Body of pancreas (tissue), 2 donors: ENCODE data around the genes GOLGA6L26, MAGEL2 and ATP10A.

DNA sequence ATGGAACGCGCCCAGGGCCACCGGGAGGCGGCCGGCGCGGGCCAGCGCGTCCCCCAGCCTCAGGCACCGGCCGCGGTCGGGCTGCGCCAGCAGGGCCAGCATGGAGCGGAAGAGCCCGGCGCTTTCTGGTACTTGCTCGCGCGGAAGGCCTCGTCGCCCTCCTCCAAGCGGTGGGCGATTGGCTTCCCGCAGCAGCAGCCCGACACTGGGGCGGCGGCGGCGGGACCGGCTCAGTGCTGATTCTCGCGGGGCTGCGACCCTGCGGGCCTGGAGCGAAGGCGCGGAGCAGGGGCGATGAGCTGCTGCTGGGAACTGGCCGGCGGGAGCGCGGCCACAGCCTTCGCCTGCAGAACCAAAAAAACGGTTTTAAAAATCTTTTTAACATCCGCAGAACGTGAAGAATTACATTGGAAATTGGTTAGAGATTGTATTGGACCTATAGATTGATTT, 95.3 kb downstream of the POTEB3 start:
- PRO-cap: no peak
- RAMPAGE, long total RNA, 2 experiments: no peak in any of the 2 experiments

- PRO-cap: no peak
- RAMPAGE, long total RNA, 2 experiments: no peak in any of the 2 experiments
Observed at GRCh38 chr15:22250682-22251317, 156.5 kb downstream of the OR4N4 start.

- PRO-cap: no peak
- RAMPAGE, long total RNA, 2 experiments: no peak in any of the 2 experiments
Observed at GRCh38 chr15:22714334-22714970, 72.0 kb upstream of the NIPA1 start.

DNA sequence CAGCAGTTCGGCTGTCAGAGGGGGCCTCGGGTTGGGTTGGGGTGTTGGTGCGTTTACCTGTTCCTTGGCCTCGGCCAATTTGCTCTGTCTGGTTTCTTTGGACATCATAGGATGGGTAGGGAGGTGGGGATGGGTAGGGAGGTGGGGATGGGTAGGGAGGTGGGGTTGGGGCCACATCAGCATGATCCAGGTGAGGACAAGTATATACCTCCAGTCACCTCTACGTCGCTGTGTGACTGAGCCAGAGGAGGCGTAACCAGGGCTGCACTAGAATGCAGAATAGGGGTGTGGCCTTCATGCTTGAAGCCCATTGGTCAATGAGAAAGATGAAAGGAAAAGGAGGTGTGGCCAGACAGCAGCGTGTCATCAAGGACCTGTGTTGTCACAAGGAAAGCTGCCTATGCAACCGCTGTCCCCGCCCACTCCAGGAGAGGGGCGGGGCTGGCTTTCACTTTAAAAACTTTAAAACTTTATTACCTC, at the start of gene GOLGA6L26:
GOLGA6L26 (minus strand) TSS at position 238 of the 480 bp plus-strand sequence.
- PRO-cap: no peak
- RAMPAGE, long total RNA, 2 experiments: no peak in any of the 2 experiments

- PRO-cap: unidirectional peak, minus-strand start at chr15:23647856
- RAMPAGE, long total RNA, 2 experiments: no peak in any of the 2 experiments
Observed at GRCh38 chr15:23647436-23648468, at the start of gene MAGEL2. MAGEL2 (minus strand) TSS chr15:23647867.

DNA sequence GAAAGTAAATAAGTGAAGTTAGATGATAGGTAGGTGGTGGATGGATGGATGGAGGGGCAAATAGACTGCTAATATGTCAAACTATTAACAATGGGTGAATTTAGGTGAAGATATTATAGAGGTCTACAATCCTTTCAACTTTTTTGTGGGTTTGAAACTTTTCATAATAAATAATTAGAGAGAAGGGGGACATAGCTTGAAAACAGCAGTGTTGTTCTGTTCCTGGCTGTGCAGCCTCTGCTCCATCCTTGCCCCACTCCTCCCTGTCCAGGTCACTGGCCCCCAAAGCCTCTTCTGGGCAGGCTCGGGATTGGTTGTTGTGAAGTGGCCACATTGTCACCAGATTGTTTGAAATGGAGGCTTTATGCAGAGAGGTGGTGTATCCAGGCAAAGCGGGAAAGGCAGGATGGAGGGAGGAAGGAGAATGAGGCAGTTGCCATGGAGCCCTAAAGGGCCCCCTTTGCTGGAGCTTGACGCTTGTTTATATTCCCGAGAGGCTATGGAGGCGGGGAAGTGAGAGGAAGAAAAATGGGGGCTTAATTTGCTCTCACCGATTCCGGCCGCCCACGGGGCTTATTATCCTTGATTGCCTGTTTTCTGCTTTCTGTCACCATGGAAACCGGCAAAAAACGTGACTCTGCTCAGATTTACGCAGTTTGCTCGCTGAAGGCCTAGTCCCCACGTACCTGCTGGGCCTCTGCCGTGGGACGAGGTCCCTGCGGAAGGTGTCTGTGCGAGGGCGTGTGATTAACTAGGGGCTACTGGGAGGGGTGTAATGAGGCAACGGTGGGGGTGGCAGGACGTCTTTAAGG, 110.5 kb upstream of the NDN start:
- PRO-cap: no peak
- RAMPAGE, long total RNA, 2 experiments: no peak in any of the 2 experiments

- PRO-cap: no peak
- RAMPAGE, long total RNA, 2 experiments: no peak in any of the 2 experiments
Observed at GRCh38 chr15:23840110-23840510, 153.0 kb upstream of the NDN start.

GRCh38 chr15:23856898-23857398, 169.8 kb upstream of the NDN start:
- PRO-cap: no peak
- RAMPAGE, long total RNA, 2 experiments: no peak in any of the 2 experiments

GRCh38 chr15:24477256-24477938, 198.2 kb upstream of the NPAP1 start:
- PRO-cap: no peak
- RAMPAGE, long total RNA, 2 experiments: no peak in any of the 2 experiments

DNA sequence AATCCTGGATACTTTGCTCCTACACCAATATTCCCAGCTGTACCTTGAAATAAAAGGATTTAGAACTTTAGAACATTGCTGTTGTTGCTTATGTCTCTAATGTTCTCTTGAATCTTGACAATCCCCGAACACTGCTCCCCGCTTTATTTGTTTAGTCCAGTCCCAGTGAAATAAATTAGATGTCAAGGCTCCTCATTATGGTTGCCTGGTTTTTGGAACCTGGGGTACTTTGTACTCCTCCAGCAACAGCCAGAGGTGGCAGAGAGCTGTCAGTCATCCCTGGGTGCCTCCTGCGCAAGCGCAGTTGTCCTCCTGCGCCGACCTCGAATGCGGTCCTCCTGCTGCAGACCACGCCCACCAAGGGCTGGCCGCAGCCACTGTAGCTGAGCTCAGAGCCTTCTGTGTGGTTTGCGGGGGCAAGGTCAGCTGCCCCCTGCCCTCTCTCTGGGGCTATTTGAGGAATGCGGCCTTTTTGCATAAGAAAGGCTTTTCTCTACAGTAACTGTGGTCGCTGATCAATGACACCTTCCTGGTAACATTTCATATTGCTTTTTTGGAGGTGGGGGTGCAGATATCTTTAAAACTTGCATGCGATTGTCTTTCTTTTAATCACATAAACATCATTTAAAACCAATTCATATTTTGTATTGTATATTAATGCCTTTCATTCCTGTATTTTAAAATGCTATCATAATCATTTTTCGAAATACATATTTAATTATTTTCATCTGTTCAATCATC, 131.3 kb upstream of the SNRPN start:
- PRO-cap: no peak
- RAMPAGE, long total RNA, 2 experiments: no peak in any of the 2 experiments

DNA sequence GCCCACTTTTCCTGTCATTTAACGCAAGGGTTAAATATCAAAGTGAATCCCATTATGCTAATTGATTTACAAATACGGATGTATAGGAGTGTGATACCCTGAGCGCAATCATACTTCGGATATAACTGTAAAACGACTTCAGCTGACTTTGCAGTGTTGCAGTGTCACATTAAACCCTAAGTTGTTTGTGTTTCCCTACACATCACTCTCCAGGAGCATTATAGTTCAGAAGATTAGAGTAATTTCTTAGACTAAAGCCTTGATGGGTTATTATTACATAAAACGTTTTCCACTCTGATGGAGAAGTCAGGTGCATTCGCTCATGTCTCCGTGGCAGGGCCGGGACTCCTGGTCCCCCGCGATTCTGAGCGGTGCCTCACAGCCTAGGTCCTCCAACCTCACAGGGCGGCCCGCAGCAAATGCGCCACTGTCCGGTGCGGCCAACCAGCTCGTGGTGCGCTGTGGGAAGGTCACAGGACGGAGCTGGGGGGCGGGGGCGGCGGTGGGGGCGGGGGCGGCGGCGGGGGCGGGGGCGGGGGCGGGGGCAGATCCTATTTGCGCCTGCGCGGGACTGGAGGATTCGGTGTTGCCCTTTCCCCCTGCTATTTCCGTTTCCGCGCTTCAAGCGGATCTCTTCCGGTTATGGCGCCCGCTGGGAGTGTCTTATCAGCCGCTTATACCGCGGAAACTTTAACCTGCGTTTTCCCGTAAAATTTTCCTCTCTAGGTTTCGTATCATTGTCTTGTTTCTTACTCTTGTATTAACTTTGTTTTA, 106.9 kb upstream of the SNRPN start:
- PRO-cap: no peak
- RAMPAGE, long total RNA, 2 experiments: no peak in any of the 2 experiments

- PRO-cap: no peak
- RAMPAGE, long total RNA, 2 experiments: no peak in any of the 2 experiments
Observed at GRCh38 chr15:25099254-25099726, 144.5 kb downstream of the SNRPN start.

DNA sequence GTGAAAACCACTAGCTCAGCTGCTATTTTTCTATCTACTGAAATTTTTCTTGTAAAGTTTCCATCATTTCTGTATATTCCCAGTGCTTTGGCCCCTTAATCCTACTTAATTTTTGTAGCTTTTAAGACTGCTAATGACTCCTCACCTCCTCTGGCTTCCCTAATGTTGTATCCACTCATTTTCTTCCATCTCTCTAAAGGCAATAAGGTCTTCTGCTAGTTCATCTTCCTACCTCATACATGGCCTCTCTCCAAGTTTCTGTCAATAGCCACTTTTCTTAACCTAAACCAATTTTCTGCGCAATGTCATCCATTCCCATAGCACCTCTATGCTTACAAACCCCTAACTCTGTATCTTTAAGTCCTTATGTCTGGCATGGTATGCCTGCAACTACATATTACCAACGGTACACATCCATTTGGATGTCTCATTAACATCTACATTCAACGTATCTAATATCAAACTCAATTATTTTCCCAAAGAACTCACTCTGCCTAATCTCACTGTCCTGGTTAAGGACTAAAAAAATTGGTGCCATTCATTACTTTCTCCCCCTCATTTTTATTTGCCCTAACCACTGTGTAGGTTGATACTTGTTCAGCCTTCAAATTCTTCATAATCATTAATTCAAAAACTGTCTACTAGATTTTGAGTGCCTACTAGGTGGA, 25.0 kb downstream of the UBE3A start:
- PRO-cap: no peak
- RAMPAGE, long total RNA, 2 experiments: start-site peak on the minus strand in 1 of 2 experiments, centred at positions 252 to 404 of the sequence, 5 to 7 reads per replicate

- PRO-cap: no peak
- RAMPAGE, long total RNA, 2 experiments: no peak in any of the 2 experiments
Observed at GRCh38 chr15:25631835-25632169, 193.0 kb upstream of the UBE3A start.

DNA sequence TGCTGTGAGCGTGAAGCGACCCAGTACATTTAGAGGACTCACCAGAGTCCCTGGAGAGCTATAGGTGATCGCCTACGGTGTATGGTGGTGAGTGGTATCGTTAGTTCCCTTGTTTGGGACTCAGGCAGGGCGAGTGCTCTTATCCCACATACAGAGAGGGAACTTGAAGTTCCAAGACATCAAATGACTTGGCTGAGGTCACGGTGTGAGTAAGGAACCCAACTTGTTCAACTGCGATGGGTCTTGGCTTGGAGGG, 178.8 kb downstream of the ATP10A start:
- PRO-cap: no peak
- RAMPAGE, long total RNA, 2 experiments: no peak in any of the 2 experiments

DNA sequence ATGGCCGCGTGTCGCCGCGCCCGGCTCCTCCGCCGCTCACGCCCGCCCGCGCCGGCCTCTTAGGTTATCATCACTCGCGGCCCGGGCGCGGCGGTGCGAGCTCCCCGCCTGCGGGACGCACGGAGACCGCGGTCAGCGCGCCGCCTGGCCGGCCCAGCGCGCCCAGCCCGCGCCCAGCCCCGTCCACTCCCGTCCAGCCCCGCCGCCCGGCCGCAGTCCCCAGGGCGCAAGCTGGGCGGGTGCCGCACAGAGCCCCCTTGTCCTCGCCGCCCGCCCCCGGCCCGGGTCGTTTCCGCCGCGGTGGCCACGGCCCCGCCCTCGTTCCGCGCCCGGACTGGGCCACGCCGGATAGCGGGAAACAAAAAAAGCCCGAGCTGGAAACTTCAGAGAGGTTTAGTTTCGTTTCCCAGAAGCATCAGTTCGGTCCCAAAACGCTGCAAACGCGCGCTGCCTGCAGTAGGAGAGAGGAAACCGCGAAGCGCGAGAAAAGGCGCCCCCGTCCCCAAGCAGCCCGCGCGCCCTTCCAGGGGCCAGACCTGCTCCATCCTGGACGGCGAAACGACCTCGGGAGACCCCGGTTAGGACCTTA, at the start of gene ATP10A:
ATP10A (minus strand) TSS at position 233 of the 589 bp plus-strand sequence.
- PRO-cap: no peak
- RAMPAGE, long total RNA, 2 experiments: no peak in any of the 2 experiments

DNA sequence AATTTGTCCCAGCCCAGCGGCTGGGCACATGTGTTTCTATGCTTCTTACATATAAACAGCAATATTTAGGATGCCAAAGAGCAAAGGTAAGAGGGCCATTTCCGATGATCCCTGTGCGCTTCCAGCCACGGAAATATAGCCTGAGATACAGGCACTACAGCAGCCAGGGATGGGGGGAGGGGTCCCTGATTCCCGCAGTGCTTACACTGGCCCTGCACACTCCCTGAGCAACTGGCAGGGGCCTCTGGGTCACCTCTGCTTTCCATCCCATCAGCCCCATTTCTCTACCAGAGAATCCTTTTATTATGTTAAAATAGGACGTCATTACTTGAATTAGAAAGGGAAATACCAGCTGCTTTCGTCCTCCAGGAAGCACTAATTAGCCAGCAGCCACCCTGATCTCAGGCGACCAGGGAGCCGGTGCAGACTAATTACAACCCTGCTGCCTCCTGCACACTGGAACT, 372.2 kb upstream of the ATP10A start:
- PRO-cap: no peak
- RAMPAGE, long total RNA, 2 experiments: no peak in any of the 2 experiments

DNA sequence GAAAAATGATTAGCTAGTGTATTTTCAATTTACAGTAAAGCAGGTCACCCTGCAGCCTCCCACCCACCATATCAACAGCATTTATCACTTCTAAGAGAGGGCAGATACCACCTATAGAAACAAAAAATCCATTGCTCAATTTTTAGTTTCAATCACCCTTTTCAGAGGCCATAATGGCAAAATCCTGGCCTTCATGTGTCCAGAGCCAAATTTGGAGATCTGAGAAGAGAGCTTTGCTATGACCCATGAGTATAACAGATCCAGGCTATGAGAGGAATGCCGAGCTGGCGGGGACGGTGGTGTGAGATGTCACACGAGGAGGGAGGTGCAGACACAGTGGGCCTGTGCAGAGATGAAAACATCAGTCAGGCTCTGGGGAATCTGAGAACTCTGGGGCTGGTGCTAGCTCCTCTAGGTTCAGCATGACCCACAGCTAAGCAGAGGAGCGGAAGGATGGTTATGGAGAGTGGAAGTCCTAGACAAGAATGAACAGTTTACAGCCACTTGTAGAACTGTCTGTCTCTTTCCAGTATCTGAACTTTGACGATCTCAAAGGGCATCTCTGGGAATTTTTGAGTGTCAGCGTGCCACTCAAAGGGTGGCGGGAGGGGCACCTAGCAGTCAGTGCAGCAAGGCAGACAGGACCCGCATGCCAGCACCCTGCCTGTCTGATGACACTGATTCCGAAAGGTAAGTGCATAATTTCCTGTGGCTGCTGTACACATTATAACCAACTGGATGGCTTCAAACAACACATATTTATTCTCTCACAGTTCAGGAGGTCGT, 398.4 kb upstream of the ATP10A start:
- PRO-cap: no peak
- RAMPAGE, long total RNA, 2 experiments: no peak in any of the 2 experiments

DNA sequence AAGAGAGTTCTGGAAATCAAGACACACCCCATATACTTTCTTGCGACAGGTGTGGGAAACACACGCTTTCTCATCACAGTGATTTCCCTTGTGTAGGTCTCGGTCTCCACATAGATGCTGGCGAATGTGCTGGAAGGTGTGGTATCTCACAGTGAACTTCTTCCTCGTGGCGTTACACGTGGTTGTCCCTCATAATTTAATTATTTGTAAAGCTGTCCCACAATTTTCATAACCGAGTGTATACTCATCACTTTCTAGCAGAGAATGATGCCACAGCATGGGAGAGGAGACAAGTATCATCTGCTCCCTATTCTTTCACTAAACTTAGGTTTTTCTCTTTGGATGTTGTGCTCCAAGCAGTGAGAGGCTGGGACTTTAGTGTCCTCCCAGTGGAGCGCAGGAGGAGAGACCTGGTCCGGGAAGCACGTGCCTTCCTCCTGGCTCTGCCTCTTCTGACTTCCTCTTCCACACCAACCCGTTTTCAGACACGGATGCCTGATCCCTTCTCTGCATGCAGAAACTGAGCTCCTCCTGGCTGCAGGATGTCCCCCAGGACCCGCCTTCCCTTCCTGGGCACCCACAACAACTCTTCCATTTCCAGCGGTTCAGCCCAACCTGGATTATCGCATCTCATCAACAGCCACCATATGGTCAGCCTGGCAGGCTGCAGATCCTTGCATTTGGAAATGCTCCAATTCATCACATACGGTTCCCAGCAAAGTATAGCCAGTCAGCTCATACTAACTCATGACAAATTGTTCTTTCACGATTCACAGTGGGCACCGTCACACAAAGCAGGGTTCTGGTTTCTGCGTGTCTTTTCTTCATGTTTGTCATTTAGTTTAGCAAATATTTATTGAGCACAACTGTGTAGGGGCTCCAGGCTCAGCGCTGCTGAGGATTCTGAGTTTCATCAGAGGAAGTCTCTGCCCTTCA, 124.7 kb downstream of the GABRG3 start:
- PRO-cap: no peak
- RAMPAGE, long total RNA, 2 experiments: no peak in any of the 2 experiments

DNA sequence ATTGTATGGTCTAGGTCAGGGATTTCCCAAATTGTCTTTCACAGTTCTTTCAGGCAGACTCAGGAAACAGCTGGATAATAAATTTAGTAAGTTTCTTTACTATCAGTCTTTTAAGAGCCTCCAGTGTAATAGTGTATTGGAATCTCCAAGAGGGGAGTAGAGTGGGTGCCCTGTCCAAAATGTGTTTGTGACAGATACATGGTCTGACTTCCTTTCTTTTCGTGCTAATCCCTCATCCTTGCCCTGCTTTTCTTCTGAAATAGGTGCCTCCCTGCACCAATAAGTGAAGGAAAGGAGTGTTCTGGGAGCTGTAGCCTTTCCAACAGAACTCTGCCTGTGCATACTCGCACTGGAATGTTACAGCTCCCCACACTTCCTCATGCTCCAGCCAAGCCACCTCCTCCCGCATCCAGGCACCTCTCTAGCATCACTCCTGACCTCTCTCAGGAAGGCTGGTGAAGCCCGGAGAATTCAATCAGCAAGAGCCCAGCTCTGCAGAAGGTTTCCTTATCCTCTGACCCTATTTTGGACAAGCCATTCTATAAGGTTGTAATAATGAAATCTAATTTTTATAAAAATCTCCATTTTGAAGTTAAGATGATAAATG, 478.0 kb downstream of the GABRG3 start:
- PRO-cap: no peak
- RAMPAGE, long total RNA, 2 experiments: no peak in any of the 2 experiments